LHCN-M2 (cell line): Measurements from ENCODE around the genes HSFX4, CNGA2, SLC6A8 and ABCD1.

DNA sequence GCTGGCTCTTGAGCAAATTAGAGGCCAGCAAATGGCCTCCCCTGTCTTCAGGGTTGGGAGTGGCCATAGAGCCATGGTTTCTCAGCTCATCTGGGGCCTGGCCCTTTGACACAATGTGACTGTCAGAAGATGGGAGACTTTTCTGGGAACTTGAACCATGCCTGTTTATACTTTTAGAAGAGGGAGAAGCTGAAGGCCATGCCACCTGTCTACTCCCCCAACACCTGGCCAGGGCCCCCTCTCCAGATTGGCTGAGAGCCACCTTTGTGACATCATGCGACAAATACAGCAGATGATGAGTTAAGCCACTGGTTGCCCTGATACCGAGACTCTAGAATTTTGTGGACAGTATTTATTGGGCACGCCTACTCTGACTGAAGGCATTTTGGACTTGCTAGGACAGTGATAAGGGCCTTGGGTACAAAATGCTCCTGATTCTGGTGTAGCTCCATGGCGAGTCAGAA is at the start of gene HSFX4:
Gene HSFX4, plus strand, starts transcription at position 379 of the 464 bp plus-strand sequence.
- RAMPAGE, long total RNA, result no peak

GRCh38 chrX:150200752-150201495 is 162.2 kb upstream of the MAMLD1 start:
- RAMPAGE, long total RNA, result no peak

DNA sequence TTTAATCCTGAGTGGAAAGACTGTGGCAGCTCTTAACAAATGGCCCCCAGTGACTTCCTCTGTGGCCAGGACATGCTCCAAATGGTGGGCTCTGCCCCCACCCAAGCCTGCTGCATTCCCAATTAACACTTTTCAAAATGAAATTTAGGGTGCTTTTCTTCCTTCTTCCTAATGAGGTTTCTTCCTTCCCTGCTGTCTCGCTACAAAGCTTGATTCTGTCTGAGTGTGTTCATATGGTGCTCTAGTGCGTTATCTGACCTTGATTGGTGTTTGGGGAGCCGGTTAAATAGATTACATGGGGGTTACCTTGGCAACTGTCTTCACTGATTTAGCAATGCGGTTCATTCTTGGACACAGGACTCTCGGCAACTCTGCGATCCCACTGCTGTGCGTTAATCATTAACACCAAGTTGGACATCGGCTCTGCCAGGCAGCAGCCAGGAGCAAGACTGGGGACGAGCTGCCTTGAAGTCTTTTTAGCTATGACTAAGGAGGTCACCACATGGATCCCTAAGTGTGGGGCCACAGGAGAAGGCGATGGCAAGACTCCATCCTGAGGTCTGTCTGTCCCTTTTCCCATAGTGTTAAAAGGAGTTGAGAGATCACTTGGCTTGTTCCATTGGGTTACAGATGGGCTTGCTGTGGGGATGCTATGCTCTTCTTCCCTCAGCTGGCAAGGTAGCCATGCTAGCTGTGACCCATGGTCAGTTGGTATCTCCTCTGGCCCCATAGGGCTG is 93.5 kb upstream of the MAMLD1 start:
- RAMPAGE, long total RNA, result no peak

- RAMPAGE, long total RNA, result no peak
These were observed 51.0 kb upstream of the MTM1 start for GRCh38 chrX:150517396-150517857.

- RAMPAGE, long total RNA, result no peak
These were observed 71.8 kb downstream of the MTMR1 start for GRCh38 chrX:150765016-150765463.

DNA sequence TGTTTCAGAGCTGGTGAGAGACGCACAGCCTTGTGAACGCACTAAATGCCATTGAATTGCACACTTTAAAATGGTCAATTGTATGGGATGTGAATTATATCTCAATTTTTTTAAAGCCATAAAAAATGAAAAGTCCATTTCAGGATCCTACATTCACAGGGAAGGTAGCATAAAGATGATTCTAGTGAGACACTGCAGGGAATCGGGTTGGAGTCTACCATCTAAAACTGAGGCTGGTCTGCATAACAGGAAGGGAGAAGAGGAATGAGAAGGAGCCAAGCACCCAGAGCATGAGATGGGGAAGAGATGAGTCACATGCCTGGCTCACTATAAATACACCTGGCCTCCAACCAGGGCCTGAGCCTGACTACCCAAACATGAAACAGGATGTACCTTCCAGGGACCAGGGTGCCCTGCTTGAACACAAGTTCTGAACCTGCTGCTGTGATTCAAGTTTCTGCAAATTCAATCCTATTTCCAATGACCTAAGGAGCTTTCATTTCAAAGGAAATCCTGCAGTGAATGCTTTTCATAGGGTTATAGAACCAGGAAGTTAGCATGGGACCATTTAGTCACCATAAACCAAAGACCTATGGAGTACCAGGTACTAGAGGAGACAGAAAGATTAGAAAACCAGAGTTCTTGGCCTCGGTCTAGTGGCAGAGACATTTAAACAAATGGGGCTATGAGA is 24.9 kb downstream of the CD99L2 start:
- RAMPAGE, long total RNA, result no peak

DNA sequence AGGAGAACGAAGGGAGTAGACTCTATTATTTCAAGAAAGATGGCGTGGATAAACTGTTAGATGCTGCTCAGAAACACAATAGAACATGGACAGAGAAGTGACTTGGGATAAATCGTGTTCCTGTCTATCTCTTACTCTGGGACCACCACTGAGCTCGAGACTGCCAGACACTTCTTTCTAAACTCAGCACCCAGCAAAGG is at the start of gene CNGA2:
Gene CNGA2, plus strand, starts transcription at position 15 of the 200 bp plus-strand sequence.
- RAMPAGE, long total RNA, result no peak

DNA sequence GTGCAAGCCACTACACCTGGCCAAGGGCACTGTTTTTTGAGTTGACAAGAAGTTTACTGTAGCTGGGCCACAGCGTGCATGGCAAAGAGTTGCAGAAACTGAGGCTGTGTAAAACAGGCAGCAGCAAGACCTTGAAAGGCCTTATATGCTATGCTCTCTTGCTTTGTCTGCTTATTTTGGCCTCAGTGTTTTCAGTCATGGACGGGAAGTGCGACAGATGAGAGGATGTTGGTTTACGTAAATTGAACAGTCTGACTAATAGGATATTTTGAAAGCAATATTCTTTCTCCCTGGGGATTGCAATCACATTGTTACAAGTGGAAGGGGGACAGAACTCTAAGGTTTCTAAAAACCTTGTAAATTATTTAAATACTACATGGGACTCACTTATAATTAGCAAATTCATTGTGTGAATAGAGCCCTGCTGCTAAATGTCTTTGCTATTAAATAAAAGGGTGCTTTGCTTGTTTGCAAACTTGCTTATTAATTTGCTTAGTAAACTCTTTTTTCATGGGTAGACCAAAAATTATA is 32.3 kb upstream of the MAGEA10 start:
- RAMPAGE, long total RNA, result no peak

DNA sequence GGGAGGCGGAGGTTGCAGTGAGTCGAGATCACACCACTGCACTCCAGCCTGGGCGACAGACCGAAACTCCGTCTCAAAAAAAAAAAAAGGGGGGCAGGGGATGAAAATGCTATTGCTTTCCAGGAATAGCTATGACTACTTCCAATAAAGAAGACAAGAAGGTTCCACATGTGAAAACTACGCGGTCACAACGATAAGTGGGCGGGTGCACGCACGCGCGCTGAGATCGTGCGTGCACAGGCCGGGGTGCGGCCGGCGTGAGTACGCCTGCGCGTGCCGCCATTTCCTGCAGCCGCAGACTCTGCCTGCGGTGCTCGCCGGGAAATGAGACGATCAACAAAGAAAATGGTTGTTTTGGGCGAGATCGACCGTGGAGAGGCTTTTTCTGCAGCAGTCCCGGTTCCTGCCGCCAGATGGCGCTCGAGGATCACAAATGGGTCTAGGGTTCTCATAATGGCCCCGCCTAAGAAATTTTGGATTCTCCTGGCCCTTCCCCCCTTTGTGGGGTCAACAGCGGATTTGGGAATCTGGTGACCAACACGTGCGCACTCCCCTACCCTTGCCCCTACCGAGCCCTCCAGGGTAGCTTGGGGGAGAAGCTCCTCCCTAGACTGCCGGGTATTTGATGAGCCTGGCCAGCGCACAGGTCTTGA is 35.1 kb downstream of the PNMA5 start:
- RAMPAGE, long total RNA, result no peak

GRCh38 chrX:153476990-153477520 is 6.7 kb upstream of the HAUS7 start:
- RAMPAGE, long total RNA, result no peak

DNA sequence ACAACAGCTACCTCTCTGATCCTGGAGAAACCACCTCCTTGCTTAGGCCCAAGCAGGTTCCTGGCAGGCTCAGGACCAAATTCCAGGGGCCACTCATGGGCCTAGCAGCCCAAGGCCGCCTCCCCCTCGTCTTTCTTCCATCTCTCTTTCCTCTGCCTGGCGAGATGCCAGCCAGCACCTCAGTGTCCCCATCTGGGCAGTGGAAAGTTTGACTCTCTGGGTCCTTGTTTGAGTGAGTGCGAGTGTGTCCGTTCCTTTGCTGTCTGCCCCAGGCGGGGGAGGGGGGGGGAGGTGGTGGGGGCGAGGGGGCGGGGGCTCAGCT is 359 bp upstream of the BGN start:
- RAMPAGE, long total RNA, result no peak

GRCh38 chrX:153582946-153583267 is 16.0 kb downstream of the CCNQ start:
- RAMPAGE, long total RNA, result no peak

DNA sequence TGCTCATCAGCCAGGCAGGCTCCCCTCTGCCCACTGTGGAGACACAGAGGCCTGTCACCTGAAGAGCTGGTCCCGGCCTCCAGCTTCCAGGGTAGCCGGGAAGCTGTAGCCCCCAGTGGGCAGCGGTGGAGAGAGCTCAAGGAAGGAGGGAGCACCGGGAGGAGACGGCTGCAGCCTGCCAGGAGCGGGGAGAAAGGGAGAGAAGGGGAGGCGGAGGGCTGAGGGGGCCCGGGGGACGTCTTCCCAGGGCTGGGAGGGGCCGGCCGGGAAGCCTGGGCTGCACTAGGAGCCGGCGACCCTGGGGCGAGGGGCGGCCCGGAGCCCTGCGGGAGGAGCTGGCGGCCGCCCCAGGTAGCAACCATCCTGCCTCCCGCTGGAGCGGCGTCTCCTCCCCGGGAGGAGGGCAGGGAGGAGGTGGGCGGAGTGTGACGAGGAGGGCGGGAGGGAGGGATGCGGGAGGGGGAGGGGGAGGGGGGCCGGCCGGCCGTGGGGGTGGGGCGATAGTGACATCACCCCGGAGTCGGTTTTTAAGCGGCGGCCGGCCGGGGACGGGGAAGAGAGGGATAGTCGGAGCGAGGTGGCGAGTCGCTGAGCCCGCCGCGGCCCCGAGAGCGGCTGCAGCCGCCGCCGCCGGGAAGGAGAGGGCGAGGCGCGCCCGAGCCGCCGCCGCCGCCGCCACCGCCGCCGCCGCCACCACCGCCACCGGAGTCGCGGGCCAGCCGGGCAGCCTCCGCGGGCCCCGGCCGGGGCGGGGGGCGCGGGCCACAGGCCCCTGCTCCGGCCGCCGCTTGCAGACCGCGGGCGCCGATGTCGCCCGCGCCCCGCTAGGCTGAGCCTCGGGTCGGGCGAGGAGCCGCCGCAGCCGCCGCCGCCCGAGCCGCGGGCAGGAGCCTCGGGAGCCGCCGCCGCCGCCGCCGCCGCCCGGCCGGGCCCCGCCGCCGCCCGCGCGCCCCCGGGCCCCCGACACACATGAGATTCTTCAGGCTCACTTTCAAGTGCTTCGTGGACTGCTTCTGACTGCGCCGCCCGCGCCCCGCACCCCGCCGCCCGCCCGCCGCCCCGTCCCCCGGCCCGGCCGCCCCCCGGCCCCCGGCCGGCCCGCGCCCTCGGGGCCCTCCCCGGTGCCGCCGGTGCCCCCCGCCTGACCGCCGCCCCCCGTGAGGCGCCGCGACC is at the start of gene SLC6A8:
Gene SLC6A8, plus strand, starts transcription at position 554 of the 1,173 bp plus-strand sequence.
- RAMPAGE, long total RNA, result no peak

DNA sequence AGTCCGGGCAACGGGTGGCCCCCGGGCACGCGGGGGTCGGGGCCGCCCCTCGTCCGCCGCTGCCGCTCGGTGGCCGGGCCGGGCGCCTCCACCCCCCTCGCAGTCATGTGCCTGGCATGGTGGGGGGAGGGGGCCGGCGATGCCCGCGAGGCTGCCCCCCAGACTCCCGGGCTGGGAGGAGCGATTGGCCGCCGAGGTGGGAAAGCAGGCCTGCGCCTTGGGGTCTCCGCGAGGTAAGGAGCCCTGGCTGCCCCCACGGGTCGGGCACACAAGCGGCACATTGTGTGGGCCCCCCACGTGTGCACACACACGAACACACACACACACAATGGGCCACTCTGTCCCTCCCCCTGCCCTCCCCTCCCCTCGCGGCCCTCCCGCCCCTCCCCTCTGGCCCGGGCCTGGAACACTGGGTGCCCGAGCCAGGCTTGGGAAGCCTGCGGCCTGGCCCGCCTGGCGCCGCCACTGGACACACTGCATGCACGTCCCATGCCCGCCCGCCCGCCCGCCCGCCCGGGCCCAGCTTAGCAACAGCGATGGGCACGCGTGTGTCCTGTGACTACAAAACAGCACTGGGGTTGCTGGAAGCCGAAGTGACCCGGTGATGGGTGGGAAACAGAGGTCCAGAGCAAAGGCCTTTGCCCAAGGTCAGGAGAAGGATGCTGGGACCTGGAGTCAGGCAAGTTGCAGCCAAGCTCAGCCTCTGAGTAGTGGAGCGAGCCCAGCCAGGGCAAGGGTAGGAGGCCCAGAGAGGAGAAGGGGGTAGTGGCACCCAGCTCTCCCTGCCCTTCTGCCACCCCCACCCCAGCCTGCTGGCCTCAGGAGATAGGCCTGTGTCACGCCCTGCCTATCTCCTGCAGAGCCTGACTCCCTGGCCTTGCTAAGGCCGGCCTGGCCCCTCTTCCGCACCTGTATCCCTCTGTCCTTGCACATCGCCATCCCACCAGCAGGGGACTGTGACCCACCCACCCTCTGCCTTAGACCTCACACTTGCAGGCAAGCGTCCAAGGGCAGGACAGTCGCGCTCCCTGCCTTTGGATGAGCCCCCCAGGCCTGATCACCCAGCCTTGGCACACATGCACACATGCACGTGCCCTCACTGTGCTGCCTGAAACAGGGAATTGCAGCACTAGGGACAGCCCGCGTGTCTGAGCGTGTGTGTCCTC is 1.6 kb downstream of the SLC6A8 start:
- RAMPAGE, long total RNA, result no peak

GRCh38 chrX:153690858-153691697 is 3.4 kb downstream of the SLC6A8 start:
- RAMPAGE, long total RNA, result no peak

DNA sequence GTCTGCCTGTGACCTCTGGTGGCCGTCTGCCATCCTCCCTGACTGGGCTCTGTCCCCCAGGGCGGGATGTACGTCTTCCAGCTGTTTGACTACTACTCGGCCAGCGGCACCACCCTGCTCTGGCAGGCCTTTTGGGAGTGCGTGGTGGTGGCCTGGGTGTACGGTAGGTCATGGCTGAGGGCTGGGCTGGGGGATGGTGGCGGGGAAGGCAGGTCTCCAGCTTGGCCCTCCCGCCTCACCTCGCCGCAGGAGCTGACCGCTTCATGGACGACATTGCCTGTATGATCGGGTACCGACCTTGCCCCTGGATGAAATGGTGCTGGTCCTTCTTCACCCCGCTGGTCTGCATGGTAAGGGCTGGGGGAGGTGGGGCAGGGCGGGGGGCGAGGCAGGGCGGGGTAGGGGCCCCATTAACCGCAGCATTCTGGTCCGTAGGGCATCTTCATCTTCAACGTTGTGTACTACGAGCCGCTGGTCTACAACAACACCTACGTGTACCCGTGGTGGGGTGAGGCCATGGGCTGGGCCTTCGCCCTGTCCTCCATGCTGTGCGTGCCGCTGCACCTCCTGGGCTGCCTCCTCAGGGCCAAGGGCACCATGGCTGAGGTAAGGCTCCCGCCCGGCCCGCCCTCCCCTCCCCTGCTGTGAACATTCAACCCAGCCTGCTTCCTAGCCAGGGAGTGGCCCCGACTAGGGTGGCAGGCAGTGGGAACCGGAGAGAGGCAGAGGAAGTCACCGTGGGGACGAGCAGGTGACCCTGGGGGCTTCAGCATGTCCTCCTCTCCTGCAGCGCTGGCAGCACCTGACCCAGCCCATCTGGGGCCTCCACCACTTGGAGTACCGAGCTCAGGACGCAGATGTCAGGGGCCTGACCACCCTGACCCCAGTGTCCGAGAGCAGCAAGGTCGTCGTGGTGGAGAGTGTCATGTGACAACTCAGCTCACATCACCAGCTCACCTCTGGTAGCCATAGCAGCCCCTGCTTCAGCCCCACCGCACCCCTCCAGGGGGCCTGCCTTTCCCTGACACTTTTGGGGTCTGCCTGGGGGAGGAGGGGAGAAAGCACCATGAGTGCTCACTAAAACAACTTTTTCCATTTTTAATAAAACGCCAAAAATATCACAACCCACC is 6.9 kb downstream of the SLC6A8 start:
- RAMPAGE, long total RNA, result no peak

GRCh38 chrX:153724002-153724272 is 250 bp downstream of the BCAP31 start:
- RAMPAGE, long total RNA, result no peak

DNA sequence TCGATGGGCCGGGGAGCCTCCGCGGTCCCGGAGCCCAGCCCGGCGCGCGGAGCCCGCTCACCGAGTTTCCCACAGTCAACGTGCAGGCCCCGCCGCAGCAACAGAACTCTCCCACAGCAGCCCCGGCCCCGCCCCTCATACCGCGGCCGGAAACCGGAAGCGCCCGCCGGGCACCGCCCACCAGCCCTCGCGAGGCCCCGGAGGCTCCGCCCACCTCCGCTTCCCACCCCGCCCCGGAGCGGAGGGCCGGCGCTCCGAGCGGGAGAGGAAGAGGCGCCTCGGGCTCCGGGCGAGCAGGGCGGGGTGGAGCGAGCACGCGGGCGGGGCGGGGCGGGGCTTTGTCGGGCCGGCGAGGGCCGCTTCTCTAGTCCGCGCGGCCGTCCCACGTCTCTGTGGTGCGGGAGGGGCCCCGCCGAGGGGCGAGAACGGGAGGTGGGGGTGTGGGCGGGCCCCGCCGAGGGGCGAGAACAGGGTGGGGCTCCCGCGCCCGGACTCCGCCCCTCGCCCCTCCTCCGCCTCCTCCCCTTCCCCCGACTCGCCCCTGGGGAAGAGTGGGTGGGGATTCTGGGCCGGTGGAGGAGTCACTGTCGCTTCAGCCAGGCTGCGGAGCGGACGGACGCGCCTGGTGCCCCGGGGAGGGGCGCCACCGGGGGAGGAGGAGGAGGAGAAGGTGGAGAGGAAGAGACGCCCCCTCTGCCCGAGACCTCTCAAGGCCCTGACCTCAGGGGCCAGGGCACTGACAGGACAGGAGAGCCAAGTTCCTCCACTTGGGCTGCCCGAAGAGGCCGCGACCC is at the start of gene ABCD1:
Gene ABCD1, plus strand, starts transcription at position 584 of the 794 bp plus-strand sequence.
- RAMPAGE, long total RNA, result start-site peak on the minus strand centred at position 116 of the sequence, 40 bp wide, 137 reads

GRCh38 chrX:153878879-153879498 is 7.0 kb downstream of the L1CAM start:
- RAMPAGE, long total RNA, result no peak

DNA sequence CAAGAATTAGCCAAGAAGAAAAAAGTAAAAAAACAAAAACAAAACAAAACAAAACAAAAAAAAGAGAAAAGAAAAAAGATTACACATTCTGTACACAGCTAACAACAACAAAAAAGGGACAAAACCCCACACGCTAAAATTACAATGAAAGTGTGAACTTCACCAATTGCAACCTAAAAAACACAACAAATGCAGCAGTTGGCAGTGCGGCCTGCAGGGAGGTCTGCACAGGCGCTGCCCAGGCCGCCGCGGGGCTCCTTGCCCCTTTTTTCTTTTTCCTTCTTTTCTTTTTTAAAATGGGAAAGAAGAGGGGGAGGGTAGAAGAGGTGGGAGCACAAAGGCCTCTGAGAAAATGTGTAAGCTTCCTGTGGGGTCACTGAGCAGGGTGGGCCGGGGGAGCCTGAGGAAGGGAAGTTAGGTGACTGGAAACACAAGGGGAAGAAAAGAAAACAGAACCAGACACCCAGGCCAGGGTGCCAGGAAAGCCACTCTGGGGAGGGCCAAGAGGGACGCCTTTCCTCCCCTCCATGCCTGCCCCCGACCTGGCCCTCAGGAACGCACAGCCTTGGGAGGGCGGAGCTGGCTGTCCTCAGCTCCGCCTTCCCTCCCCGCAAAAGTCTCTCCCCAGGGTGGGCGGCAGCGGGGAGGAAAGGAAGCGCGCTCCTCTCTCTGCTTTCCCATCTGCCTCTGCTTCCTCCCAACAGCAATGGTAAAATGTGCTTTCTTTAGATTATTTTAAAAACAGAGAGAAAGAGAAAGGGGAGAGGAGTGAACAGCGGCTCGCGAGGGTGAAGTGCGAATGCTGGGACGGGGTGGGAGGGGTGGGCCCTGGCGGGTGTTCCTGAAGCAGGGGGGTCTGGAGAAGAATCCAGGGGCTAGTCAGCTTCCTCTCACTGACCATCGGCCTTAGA is 4.3 kb upstream of the RENBP start:
- RAMPAGE, long total RNA, result no peak